ENCODE measurements around the genes C11orf52, TIMM8B, ANKK1 and ZBTB16.

- RRBS: no CpG with 5 or more reads among the region's 4 CpGs
These were observed 1.4 kb downstream of the HSPB2 start for GRCh38 chr11:111913910-111914451.

DNA sequence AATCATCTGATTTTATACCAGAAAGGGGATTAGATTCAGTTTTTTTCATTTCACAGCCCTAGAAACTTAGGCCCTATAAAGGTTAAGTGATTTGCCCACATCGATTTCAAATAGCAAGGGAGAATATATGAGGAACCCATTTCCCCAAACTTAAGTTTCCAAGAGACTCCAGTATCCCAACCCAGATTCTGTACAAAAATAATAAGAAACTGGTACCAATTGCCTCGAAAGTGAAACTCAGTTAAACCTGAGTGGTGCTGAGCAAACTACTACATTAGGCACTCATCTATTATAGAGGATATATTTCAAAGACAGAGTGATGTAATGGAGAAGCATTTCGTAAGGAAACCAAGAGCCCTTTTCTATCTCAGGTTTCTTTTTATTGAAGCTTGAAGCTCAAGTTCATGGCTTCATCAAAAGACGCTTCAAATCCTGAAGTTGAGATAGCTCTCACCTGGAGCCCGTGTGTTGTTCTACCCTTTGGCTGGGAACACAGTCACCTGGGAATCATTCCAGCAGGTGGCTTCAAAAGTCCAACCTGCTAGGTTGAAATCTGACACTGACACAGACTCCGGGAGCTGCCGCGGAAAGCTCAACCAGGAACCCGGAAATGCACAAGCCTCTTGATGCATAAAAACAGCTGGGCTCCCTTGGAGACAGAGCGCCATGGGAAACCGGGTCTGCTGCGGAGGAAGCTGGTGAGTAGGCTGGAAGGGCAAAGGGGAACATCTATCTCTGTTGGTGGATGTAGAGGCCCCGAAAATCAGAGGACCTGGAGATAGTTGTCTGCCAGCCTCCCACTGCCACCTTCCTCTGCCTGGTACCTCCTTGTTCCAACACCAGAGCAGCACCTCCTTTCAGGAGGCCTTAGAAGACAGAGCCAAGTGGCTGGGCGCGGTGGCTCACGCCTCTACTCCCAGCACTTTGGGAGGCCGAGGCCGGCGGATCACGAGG, at the start of gene C11orf52:
Gene C11orf52 (plus strand): TSS at position 607 of the 954 bp plus-strand sequence.
- RRBS: 90% methylated on average over 3 of the region's 20 CpGs

DNA sequence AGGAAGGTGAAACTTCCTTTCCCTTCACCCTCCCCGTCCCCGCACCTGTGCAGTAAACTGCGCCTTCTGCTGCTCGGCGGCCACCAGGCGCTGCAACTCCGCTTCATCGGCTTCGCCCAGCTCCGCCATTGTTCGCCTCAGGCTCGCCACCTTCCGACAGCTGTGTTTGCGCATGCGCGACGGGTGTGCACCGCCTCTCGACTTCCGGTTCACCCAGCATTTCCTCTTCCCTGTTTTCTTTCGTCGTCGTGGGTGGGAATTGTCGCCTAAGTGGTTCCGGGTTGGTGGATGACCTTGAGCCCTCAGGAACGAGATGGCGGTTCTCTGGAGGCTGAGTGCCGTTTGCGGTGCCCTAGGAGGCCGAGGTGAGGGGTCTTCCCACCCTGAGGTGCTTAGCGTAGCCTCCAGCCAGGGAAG, at the start of gene TIMM8B:
Gene TIMM8B (minus strand): TSS at position 162 of the 417 bp plus-strand sequence.
- RRBS: 1% methylated on average over 4 of the region's 31 CpGs

GRCh38 chr11:112129806-112130216, 34.1 kb downstream of the IL18 start:
- RRBS: no CpG with 5 or more reads among the region's 4 CpGs

GRCh38 chr11:112152823-112153430, 11.0 kb downstream of the IL18 start:
- RRBS: no CpG with 5 or more reads among the region's 3 CpGs

GRCh38 chr11:112175979-112176539, 747 bp downstream of the BCO2 start:
- RRBS: no CpG with 5 or more reads among the region's 4 CpGs

DNA sequence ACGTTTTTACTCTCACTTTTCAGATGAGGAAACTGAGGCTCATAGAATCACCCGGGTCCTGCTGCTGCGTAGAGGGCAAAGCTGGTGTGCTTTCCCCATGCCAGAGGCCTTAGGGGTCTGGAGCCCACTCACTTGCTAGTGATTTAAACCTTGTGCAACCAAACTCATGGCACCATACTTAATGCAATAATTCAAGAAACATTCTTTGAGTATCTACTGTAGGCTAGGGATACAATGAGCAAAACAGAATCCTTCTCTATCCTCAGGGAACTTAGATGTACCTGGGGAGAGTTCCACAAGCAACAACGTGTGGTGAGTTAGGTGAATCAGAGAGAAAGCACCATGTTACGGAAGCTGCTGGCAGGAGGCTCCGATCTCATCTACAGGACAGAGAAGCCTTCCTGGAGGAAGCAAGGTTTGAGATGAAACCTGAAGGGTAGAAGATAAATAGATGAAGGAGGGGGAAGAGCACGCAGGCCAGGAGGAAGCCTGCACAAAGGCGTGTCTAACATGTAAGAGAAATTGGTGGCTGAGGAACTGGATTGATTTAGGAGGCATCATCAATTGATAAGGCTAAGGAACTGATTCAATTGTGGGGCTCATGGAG, 103.4 kb upstream of the PLET1 start:
- RRBS: no CpG with 5 or more reads among the region's 8 CpGs

DNA sequence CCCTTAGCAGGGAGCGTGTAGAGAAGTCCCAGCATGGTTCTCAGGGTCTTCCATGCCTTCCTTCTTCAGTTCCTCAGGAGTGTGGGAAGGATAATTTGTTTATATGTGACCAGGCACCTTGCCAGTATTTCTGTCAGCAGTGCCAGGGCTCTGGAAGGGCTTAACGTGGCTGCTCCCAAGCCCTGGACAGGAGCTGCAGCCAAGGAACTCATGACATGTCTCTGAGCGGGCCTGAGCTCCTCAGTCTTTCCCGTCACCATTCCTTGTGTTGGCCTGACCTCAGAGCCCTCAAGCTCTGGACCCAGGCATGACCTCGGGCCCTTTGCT, 264.0 kb upstream of the PLET1 start:
- RRBS: no CpG with 5 or more reads among the region's 5 CpGs

- RRBS: no CpG with 5 or more reads among the region's 1 CpG
These were observed 345.3 kb upstream of the NCAM1 start for GRCh38 chr11:112615815-112616433.

GRCh38 chr11:112962133-112962722, 1.0 kb downstream of the NCAM1 start:
- RRBS: no CpG with 5 or more reads among the region's 47 CpGs

GRCh38 chr11:113046443-113046843, 85.2 kb downstream of the NCAM1 start:
- RRBS: no CpG with 5 or more reads among the region's 2 CpGs

DNA sequence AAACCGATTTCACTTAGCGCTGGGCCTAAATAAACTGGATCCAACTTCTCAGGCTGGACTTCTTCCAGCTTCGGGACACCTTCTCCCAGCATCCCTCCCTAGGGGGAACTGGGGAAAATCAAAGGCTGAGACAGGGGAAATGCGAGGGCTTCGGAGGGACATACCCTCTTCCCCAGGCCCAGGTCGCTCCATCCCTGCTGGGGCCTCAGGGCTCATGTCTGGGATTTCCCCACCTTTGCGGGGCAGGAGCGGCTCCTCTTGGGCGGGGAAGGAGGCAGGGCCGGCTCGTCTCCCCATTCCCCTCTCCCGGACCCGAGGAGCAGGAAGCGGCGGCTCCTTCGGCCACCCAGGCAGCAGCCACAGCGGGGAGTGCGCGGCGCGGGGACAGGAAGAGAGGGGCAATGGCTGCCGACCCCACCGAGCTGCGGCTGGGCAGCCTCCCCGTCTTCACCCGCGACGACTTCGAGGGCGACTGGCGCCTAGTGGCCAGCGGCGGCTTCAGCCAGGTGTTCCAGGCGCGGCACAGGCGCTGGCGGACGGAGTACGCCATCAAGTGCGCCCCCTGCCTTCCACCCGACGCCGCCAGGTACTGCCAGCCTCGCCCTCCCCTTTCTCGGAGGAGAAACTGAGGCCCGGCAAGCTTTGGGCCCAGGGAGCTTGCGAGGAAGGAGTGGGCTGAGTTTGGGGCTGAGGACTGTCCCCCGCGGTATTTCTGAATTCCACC, at the start of gene ANKK1:
Gene ANKK1 (plus strand): TSS at position 296 of the 724 bp plus-strand sequence.
- RRBS: no CpG with 5 or more reads among the region's 49 CpGs

DNA sequence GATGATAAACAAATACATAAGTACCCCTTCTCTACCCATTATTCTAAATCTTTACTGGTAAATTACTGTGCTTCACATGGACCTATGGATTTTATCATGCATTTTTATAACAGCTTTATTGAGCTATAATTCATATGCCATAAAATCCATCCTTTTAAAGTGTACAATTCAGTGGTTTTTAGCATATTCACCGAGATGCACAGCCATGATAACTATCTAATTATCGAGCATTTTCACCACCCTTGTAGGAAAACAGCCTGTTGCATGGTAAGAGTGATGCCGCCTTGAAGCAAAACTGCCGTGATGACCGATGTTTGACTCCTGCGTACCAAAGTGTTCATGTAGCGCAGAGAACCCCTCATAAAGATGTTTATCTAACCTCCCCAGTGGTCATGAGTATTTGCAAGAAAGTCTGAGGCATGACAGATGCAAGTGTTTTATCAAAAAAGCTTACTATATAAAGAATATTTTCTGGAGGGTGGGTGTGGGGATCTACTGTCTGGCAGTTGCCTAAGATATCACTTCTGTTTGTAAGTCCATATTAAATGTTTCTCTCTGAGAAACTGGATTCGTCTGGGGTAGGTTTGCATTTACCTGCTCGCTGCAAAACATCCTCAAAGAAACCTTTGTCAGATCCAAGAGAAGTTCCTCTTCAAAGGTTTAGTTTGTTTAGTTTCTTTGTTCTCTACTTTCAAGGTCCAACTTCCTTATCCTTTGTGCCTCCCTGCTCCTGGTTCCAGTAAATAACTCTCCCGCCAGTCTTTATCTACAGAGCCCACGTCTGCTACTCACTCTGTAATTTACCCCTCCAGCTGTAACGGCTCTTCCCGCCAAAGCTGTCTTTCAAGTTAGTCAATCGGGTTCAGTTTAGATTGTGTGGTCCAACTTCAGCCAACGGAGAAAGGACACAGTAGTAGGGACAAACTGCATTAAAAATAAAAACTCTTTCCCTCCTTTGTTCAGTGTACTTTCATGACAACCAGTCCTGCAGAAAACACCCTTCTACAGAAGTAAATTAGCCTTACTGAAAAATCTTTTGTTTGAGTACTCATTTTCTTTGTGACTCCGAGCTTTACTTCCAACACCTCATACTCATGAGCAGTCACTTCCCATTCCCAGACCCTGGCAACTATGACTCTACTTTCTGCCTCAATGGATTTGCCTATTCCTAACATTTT, 41.2 kb downstream of the TMPRSS5 start:
- RRBS: no CpG with 5 or more reads among the region's 16 CpGs

- RRBS: no CpG with 5 or more reads among the region's 1 CpG
These were observed 47.2 kb downstream of the USP28 start for GRCh38 chr11:113828196-113828551.

- RRBS: 10% methylated on average over 30 of the region's 81 CpGs
These were observed at the start of gene ZBTB16 for GRCh38 chr11:114059288-114060089. Gene ZBTB16, plus strand, starts transcription at chr11:114059711.

GRCh38 chr11:114060090-114060464, 566 bp downstream of the ZBTB16 start:
- RRBS: 3% methylated on average over 11 of the region's 25 CpGs

- RRBS: no CpG with 5 or more reads among the region's 8 CpGs
These were observed 51.3 kb downstream of the ZBTB16 start for GRCh38 chr11:114110671-114111385.

GRCh38 chr11:114125766-114126274, 66.3 kb downstream of the ZBTB16 start:
- RRBS: no CpG with 5 or more reads among the region's 5 CpGs

DNA sequence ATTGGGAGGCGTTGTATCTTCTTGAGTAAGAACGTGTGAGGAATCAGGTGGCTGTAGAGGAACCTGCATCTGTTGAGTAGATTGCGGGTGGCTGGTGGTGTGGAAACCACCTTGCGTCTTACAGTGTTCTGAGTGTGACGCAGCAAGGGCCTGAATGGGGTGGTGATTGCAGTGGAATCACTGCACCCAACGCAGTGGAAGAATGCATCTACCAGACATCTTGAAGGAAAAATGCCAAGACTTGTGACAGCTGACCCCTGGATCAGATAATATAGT, 110.7 kb upstream of the NNMT start:
- RRBS: no CpG with 5 or more reads among the region's 6 CpGs

DNA sequence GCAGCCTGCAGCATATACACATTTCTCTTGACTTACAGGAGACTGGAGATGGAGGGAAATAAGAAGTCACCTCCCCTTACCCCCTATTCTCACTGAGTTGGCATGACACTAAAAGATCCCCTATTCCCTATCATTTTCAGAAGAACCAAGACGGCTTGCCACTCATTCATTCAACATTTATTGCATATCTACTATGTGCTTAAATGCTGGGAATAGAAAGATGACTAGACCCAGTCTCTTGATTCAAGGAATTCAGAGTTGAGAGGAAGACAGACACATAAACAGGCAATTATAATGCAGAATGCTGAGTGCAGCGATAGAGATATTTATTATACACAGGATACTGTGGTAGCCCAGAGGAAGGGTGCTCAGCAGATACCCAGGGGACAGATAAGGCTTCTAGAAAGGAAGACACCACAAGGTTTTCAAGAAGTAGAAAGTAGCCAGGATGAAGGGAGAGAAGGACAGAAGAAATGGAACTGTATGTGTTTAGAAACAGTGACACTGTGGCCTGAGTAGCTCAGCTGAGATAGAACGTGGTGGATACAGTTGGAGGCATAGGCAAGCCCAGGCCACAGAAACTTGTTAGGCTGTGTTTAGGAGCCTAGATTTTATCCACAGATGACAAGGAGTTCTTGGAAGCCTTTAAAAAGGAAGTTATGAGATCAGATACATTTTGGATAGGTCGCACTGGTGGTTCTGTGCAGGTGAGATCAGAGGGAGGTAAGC, 79.4 kb upstream of the NNMT start:
- RRBS: no CpG with 5 or more reads among the region's 4 CpGs